Fibroblast of the aortic adventitia (primary cell): ENCODE measurements around the genes DEPDC1B and ERBIN.

GRCh38 chr5:60699394-60700408 lies at the start of gene DEPDC1B:
Gene DEPDC1B (minus strand): TSS chr5:60700166.
- CAGE, long polyA plus RNA, result no peak

GRCh38 chr5:61301593-61302358 lies 30.3 kb upstream of the ZSWIM6 start:
- CAGE, long polyA plus RNA, result no peak

GRCh38 chr5:61356638-61357473 lies 24.8 kb downstream of the ZSWIM6 start:
- CAGE, long polyA plus RNA, result no peak

GRCh38 chr5:61440524-61441066 lies 108.5 kb downstream of the ZSWIM6 start:
- CAGE, long polyA plus RNA, result no peak

DNA sequence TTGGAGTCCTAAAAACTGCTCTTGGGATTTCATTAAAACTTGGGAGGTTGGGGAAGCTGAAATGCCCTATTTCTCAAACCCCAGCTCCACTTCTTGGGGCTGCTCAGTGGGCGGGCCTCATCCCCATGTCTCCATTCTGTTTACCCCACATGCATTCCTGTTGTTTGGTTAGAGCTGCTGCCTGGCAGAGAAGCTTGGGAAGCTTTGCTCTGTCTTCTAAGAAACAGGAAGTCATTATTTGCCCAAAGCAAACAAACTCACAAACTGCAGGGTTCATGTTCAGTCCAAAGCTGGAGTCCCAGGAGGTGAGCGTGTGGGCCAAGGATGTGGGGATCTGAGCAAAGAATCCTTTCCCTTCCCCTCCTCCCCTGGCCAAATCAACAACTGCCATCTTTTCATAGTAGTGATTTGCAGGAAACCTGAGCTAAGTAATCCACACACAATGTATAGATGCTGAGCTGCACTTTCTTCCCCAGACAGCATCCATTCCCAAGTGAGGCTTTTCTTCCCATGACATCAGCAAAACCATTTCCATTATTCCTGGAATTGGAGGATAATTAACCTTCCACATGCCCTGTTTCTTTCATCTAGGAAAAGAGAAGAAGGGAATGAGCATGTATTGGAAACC lies 267.8 kb downstream of the ZSWIM6 start:
- CAGE, long polyA plus RNA, result no peak

DNA sequence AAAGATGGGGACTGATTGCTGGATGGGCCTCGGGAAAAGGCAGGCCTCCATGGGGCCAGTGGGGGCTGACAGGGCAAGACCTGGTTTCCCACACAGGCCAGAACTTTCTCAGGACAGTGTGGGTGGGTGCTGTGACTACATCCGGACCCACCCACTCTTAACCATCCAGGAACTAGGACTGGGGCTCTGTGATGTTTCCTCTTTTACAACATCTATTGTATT lies 294.8 kb downstream of the ZSWIM6 start:
- CAGE, long polyA plus RNA, result no peak

DNA sequence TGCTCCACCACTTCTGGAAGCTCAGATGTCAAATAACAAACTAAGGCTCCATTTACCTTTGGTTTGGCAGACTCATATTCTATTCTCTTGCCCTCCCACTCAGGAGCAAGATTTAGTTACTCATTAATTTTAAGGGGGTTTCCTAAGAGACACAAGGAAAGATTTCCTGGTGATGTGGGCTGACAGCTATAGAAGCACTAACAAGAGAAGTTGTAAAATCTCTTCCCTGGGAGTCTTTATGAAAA lies 37.7 kb upstream of the KIF2A start:
- CAGE, long polyA plus RNA, result no peak

DNA sequence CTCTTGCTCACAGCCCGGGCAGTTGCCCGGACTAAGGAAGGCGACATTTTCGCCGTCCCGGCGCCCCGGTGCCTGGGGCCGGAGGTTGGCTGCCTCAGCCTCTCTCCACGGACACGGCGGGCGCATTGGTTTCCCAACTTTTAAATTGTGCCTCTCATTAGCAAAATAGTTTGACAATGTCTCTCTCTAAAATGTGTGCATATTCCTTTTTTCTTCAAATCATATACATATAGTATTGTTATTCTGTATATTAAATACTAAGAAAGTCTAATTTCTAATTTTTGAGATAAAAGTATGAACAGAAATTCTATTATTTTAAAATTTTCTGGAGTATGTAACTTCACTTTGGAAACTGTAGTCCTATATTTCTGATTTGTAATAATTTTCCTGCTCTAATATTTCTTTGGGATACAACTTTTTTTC lies 198.6 kb downstream of the LRRC70 start:
- CAGE, long polyA plus RNA, result no peak

GRCh38 chr5:64939361-64940171 lies 170.8 kb downstream of the CWC27 start:
- CAGE, long polyA plus RNA, result no peak

DNA sequence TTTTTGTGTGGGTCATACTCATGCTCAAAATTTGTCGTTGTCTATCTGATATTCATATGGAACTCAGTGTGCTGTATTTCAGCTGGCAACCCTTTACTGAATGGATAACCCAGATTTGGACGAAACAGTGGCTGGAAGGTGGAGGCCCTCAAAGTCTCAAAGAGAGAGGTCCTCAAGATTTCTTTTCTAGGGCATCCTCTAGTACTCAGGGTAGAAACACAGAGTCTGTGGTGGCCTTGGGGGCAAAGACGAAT lies 333.6 kb downstream of the CWC27 start:
- CAGE, long polyA plus RNA, result no peak

DNA sequence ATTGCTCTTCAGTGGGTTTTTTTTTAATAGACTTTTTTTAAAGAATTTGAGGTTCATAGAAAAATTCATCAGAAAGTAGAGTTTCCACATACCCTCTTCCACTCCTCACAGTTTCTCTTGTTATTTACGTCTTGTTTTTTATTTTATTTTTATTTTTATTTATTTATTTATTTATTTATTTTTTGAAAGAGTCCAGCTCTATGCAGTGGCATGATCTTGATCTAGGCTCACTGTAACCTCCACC lies 33.7 kb downstream of the SHLD3 start:
- CAGE, long polyA plus RNA, result no peak

DNA sequence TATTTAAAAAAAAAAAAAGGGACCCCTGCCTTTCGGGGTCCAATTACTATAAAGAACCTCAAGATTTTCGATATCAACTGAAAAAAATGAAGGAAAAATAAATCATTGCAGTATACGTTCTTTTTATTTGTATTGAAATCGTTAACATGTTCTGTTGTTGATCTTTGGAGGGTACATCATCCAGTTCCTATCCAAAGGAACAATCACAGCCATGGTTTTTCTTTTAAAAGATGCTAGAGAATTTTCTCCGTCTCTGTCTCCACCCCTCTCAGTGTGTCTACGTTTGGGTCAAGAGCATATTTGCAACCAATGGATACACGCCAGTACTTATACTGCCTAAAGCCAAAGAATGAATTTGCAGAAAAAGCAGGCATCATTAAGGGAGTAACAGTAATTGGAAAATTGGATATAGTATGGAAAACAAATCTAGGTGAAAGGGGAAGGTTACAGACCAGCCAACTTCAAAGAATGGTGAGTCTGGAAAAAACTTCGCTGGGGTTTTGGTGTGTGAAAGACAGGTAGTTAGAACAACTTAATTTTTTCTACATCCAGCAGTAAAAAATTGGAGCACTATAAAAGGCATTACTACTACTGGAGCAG lies 35.7 kb downstream of the SHLD3 start:
- CAGE, long polyA plus RNA, result no peak

GRCh38 chr5:65719324-65720270 lies 2.3 kb downstream of the SGTB start:
- CAGE, long polyA plus RNA, result no peak

GRCh38 chr5:65810027-65810535 lies 88.1 kb downstream of the NLN start:
- CAGE, long polyA plus RNA, result no peak

DNA sequence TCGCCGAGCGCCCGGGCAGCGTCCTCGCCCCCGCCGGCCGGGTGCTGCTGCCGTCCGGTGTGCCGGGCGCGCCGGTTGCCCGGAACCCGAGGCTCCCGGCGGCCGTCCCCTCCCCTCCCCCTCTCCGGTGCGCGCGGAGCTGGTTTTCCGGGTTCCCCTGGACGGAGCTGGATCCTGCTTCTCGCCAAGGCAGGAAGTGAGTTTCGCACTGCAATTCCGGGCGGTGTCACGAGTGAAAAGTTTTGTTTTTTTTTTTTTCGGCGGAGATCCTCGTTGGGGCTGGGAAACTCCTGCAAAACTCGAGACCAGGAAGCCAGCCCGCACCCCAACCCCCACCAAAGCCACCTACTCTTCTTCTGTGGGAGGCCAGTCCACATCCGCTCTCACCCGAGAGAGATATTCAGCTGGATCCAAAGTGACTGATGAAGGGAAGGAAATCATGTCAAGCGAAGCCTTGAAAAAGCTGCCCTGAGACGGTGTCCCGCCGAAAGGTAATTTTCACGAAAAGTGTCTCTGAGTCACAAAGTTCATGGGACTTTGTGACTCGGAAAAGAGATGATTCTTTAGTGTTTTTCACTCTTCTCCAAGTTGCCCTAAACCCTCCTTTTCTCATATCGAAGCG lies at the start of gene ERBIN:
Gene ERBIN (plus strand): TSS at position 260 of the 622 bp plus-strand sequence.
- CAGE, long polyA plus RNA, result no peak

GRCh38 chr5:65970438-65971170 lies 44.2 kb downstream of the ERBIN start:
- CAGE, long polyA plus RNA, result no peak

- CAGE, long polyA plus RNA, result no peak
These were observed 409.1 kb upstream of the CD180 start for GRCh38 chr5:67605633-67606107.

- CAGE, long polyA plus RNA, result no peak
These were observed 408.9 kb upstream of the PIK3R1 start for GRCh38 chr5:67806636-67807102.

DNA sequence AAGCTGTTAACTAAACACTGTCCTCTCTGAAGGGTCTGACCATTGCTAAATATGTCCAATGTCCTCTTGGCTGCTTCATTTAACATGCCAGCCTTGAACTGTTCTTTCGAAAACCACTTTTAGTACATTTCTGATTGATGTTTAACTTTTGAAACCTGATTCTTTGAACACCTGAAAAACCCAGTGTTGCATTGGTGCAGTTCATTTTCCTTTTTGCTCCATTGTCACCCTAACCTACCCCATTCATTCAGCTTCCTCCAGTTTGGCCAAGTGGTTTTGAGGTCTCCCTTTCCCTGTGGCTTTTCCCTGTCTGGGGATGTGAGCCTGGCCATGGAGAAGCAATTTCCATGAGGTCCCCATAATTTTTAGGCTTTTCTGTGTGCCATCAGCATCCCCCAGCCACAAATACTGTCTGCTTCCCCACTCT lies 134.8 kb upstream of the PIK3R1 start:
- CAGE, long polyA plus RNA, result no peak

GRCh38 chr5:68135057-68135358 lies 80.5 kb upstream of the PIK3R1 start:
- CAGE, long polyA plus RNA, result no peak